Measurements from ENCODE around the genes GOLGA8K, GREM1, PGBD4 and LPCAT4.

GRCh38 chr15:31329542-31330169 is 3.0 kb downstream of the KLF13 start:
- CAGE, long polyA plus RNA: no peak
- RRBS: 83% methylated on average over 6 of the region's 20 CpGs

GRCh38 chr15:31334750-31335371 is 8.2 kb downstream of the KLF13 start:
- CAGE, long polyA plus RNA: no peak
- RRBS: no CpG with 5 or more reads among the region's 9 CpGs

DNA sequence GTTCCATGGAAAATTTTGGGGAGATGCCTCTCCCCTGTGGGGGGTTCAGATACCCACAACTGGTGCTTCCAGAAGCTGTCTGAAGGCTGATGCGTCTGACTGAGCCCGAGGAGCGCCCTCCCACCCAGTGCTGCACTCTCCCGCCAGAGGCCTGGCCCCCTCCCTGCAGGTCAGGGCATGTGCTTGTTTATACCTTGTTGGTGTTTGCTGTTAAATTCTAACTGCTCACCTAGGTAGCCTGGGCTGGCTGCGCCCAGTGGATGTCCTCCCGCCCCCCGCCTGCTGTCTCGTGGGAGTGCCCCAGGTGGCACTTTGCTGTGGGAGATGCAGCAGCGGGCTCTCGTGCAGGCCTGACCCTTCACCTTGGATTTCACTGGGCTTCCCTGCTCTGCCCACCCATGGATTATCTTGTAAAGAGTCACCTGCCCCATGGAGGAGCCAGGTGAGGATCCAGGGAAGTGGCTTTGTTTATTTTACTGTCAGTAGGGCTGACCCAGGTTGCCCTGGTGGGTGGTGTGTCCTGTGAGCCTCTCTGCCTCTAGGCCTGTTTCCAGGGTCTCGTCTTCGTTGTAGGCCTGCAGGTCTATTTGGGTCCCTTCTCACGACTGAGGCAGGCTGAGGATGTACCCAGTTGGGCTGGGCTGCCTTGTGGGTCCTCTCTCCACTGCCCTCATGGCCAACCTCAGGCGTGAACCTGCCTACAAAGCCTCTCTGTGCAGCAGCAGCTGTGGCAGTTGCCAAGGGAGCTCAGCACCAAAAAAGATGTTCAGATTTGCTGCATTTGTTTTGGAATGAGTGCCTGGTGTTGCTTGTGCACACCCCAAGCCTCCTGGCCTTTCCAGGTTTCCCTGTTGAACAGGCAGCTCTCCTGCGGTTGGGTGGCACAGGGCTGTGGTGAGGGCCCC is 13.2 kb downstream of the KLF13 start:
- CAGE, long polyA plus RNA: no peak
- RRBS: no CpG with 5 or more reads among the region's 15 CpGs

GRCh38 chr15:31372417-31373048 is 45.9 kb downstream of the KLF13 start:
- CAGE, long polyA plus RNA: no peak
- RRBS: no CpG with 5 or more reads among the region's 14 CpGs

DNA sequence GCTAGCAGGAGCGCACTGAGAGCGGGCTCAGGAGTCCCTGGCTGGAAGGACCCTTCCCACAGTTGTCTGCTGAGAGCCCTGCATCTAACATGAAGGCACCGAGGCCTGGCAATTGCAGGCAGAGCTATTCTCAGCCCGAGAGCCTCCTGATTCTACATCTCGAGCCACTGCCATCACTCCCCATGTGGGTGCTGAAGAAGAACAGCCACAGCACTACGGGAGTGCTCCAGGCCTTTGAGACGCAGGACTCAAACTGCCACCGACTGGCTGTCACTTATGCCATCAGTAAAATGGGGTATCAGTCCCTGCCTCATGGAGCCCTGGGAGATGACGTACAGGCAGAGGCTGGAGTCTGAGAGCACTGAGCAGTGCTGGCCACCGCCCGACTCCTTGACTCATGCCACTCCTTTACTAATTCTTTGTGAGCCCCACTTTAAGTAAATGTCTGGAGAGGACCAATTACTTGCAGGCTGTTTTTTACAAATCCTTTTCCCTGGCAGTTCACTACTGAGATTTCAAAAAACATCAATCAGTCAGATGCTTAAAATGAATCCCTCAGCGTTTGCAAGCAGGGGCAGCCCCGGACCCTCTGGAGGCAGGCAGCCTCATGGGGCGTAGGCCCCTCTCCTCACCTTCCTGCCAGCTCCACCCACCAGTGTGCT is 159.5 kb downstream of the KLF13 start:
- CAGE, long polyA plus RNA: no peak
- RRBS: no CpG with 5 or more reads among the region's 14 CpGs

GRCh38 chr15:31502219-31502439 is 175.5 kb downstream of the KLF13 start:
- CAGE, long polyA plus RNA: no peak

GRCh38 chr15:32403200-32403499 is at the start of gene GOLGA8K:
Gene GOLGA8K (minus strand): TSS chr15:32403292.
- CAGE, long polyA plus RNA: no peak
- RRBS: no CpG with 5 or more reads among the region's 6 CpGs

DNA sequence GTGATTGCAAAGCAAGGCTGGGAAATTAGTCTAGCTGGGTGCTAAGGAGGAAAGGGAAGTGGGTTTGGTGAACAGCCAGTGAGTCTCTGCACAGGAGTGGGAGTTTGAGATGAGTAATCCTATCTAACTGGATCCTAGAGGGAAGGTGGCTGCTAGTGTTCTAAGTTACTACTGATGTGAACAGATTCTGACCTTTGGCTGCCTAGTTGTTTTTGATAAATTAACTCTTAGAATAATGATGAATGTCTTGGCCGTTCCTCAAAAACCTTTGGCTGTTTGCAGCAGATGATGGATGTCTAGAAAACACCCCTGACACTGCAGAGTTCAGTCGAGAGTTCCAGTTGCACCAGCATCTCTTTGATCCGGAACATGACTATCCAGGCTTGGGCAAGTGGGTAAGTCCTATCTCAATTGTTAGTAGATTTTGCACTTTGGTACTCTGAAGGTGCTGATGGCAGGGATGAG is 33.5 kb upstream of the GREM1 start:
- CAGE, long polyA plus RNA: start-site peak on the plus strand centred at position 125 of the sequence, 94 bp wide, 52 and 58 reads in 2 replicates
- RRBS: no CpG with 5 or more reads among the region's 3 CpGs

- CAGE, long polyA plus RNA: start-site peak on the plus strand at chr15:32718000-32718017, 429 and 261 reads in 2 replicates
- RRBS: 2% methylated on average over 60 of the region's 111 CpGs
These were observed at the start of gene GREM1 for GRCh38 chr15:32717469-32718375. Gene GREM1 (plus strand): TSS chr15:32718004.

- CAGE, long polyA plus RNA: no peak
- RRBS: no CpG with 5 or more reads among the region's 10 CpGs
These were observed 15.3 kb downstream of the GREM1 start for GRCh38 chr15:32732628-32733891.

DNA sequence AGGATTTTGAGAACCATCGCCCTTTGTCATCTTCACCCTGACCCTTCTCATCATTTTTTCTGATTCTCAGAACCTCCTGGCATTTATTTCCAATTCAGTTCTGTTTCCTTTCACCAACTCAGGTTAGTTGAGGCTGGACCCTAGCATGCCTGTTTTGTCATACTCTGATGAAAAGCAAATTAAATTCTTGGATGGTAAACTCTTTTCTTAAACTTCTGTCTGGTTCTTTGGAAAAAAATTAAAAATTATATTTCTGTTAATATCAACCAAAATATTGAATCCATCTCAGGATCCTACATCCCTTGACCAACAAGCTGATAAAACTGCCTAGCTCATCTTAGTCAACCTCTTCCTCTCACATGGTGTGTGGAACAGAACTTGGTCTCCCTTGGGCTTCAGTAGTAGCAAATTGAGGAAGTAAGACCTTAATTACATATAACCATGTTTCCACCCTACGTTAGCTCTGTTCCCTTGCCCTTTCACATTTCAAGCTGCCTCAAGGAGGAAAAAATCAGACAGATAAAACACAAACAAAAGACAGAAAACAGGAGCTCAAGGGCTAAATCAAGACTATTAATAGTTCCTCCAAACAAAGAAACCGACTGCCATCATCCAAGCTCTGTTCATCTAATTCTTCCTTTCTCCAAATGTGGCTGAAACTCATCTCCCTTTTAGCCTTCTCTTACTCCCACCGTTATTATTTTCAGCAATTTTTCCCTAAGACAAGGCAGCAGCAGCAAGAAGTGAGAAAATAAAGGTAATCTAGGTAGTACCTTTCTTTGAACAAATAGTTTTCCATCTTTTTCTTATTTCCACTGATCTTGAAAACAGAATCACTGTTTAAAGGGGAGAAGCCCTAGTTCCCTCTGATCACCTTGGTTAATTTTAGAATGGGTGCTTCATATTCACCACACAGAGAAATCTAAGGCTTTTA is 116.4 kb downstream of the GREM1 start:
- CAGE, long polyA plus RNA: no peak
- RRBS: no CpG with 5 or more reads among the region's 4 CpGs

- CAGE, long polyA plus RNA: no peak
- RRBS: no CpG with 5 or more reads among the region's 7 CpGs
These were observed 187.2 kb downstream of the FMN1 start for GRCh38 chr15:33007146-33007919.

- CAGE, long polyA plus RNA: no peak
- RRBS: no CpG with 5 or more reads among the region's 10 CpGs
These were observed 160.7 kb downstream of the FMN1 start for GRCh38 chr15:33033516-33034428.

DNA sequence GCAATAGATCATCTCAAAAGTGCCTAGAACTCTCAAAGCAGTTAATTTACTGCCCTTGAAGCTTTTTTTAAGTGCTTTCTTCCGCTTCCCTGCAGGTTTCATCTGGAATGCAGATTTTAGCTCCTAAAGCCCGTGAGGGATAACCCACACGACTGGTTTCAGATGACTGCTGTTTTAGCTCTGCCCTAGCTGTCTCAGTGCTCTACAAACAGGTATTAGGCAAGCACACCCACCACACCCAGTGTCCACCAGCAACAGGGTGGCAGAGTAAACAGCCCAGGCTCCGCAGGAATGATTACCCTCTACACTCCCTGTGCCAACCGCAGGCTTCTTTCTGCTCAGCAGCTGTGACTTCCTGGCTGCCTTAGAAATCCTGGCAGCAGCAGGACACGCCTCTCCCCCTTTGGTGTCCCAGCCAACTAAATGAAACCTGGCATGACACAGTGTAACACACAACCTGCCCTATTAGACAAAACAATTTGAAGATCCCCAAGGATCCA is 125.9 kb downstream of the FMN1 start:
- CAGE, long polyA plus RNA: no peak
- RRBS: no CpG with 5 or more reads among the region's 6 CpGs

- CAGE, long polyA plus RNA: no peak
- RRBS: no CpG with 5 or more reads among the region's 4 CpGs
These were observed 748 bp downstream of the EMC7 start for GRCh38 chr15:34100996-34101232.

DNA sequence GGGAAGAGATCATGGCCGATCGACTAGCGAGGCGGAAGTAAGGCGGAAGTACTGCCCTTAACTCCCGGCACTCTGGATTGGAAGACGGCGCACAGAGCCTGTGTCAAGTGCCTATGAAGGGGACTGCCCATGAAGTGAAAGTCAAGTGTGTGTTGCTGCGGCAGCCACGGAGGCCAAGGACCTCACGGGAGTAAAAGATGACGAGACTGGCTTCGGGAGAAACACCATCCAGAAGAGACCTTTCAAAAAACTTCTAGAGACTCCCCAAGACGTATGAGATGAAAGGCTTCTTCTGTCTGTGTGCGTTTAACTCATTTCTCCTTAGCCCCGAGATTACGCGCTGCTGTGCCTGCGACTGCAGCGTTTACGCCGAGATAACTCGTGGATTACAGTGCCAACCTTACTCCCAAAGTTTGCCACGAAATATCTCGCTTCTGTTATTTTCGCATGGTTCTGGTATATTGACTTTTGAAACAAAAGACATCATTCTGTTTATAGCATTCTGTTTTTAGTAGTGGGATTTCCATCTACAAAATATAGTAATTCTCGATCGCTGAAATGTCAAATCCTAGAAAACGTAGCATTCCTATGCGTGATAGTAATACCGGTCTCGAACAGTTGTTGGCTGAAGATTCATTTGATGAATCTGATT is at the start of gene PGBD4:
Gene PGBD4, plus strand, starts transcription at position 110 of the 652 bp plus-strand sequence.
- CAGE, long polyA plus RNA: no peak
- RRBS: no CpG with 5 or more reads among the region's 32 CpGs

DNA sequence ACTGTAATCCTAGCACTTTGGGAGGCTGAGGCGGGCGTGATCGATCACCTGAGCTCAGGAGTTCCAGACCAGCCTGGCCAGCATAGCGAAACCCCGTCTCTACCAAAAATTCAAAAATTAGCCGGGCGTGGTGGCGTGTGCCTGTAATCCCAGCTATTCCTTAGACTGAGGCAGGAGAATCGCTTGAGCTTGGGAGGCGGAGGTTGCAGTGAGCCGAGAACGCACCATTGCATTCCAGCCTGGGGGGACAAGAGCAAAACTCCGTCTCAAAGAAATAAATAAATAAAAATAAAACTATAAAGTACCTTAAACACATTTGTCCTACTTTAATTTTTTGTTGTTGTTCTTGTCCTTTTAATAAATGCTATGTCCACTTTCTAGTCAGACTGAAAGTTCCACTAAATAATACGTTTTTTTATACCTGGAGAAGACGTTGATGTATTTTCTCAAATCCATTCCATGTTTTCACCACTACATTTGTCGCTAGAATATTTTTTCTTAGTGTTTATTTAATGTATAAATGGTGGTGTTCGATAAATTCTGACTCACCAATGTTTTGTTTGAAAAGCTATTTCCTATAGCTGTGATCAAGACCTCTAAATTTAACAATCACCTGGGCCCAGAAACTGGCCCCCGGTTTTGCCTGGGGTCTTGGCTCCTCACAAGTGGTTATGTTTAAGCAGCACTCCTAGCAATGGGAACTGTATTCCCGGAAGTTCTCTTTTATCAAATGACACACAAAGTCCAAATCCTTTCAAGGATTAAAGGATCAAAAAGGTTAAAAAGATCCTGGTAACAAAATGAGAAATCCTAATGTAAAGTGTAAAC is 1.1 kb upstream of the SLC12A6 start:
- CAGE, long polyA plus RNA: no peak
- RRBS: 86% methylated on average over 2 of the region's 19 CpGs

DNA sequence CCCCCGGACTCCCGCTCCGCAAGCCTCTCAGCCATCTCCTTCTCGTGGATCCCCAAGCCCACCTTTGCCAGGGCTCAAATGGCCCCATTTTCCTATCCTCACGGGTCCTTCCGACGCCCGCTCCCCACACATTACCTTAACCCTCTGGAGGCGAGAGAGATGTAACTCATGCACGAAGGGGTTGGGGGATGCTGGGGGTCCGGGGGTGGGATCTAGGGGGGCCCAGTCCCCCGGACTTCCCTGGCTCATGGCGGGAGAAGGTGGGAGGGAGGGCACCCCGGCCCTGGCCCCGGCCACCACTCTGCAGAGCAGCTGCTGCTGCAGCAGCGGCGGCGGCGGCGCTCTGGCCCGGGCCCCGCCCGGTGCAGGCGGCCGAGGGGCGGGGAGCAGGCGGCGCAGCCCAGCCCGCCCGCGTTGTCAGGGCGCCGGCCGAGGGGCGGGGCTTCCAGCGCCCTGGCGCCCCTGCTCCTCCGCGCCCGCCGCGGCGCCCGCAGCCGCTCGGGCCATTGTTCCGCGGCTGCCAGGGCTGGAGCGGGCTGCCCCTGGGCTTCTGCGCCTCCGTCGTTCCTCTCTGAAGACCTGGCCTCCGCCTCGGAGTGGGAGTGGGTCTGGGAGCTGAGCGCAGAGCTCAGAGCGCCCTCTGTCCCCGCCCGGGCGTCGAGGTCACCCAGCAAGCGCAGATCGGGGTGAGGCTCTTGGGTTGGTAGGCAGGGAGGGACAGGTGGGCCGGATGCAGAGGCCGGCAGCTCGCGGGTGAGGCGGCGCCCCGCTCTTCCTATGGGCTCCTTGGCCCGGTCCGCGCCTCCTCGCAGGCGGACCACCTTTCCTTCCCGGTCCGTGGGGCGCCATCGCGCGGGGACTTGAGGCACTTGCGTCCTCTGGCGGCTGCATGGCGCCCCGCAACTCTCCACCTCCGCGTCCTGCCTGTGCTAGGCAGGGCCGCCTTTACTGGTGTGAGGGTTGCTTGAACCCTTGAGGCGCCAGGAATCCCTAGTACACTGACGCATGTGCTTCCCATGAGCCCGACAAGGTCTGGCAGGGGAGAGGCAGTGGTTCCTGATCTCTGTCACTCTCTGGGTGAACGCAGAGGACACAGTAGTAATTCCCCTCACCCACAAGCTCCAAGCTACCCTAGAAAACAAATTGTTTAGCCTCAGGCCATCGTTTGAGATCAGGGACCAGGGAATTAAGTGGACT is at the start of gene LPCAT4:
Gene LPCAT4, minus strand, starts transcription at position 345 of the 1,197 bp plus-strand sequence.
- CAGE, long polyA plus RNA: no peak
- RRBS: 2% methylated on average over 39 of the region's 92 CpGs

DNA sequence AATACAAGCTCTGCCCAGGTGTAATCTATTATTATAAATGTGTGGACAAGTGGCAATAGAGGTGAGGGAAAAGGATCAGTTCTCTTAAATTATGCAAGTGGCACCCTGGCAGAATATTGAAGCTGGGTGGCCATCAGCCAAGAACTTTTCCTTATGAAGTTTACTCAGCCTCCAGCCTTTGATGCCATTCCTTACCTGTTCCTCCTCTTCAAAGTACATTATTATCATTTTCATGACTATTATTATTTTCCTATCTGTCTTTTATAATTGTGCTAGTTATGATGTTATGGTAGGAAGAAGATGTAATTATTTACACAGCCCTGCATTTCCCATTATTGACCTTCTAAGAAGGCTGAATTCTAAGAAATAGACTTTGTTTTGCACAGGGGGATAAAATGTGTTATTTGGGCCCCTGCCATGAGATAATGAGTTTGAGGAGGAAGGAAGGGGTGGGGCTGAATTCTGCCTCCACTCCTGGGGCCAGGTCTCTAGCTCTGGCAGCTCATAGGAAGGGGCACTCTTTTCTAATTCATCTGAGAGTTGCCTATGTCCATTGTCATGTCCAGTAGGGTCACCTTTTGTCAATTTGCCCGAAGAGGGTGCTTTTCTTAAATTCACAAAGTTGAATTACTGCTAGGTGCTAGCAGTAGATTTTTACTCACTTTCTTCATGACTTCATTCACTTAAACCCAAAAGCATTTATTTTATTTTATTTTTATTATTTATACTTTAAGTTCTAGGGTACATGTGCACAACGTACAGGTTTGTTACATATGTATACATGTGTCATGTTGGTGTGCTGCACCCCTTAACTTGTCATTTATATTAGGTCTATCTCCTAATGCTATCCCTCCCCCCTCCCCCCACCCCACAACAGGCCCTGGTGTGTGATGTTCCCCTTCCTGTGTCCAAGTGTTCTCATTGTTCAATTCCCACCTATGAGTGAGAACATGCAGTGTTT is 69.3 kb upstream of the GOLGA8B start:
- CAGE, long polyA plus RNA: no peak
- RRBS: no CpG with 5 or more reads among the region's 2 CpGs

- CAGE, long polyA plus RNA: no peak
- RRBS: no CpG with 5 or more reads among the region's 4 CpGs
These were observed 1.5 kb downstream of the ACTC1 start for GRCh38 chr15:34793632-34794502.

Measured in osteoblast (primary cell).